ENCODE data around the genes ANKRD34A, NBPF19 and H2BC21.

- RAMPAGE, total RNA = no peak
Observed at GRCh38 chr1:145959519-145960034, 1.8 kb upstream of the LIX1L start.

DNA sequence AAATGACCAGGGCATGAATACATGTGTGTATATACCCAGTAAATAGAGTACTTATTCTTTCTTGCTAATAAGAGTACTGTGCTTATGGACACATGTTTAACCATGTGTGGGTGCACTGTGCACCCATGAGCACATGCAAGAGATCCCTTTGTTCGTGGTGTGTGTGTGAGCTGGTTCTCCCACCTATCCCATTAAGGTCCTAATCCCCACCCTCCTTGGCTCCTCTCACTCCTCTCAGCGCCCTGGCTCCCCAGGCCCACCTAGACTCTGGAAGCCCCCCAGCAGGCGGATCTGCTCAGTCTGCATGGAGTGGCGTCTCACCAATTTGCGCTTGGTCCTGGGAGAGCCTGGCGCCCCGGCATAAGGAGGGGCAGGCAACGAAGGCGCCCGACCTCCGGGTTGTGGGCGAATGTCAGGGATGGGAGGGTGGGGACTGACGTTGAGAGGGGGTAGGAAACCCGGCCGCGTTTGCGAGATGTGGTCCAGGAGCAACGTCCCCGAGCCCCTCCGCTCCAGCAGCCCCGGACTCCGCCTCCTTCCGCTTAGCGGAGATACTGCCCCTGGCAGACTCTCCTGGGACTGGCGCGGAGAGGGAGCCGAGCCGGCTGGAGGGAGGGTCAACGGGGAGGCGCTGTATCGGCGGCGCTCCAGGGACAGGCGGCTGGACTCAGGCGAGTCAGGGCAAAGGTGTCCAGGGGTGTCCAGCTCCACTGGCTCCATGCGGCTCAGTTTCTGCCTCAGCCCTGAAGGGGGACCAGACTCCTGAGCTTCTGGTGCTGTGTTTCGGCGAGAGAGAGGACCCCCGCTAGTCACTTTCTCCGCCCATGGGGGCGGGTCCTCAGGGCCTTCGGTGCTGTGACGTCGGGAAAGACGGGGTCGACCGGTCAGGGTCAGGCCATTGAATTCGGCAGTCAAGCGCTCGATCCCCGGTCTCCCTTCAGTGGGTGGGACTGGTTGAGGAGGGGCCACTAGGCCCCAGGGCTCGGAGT, 2.5 kb upstream of the LIX1L start:
- RAMPAGE, total RNA = no peak

GRCh38 chr1:145963996-145965195, at the start of gene ANKRD34A:
Gene ANKRD34A, minus strand, starts transcription at chr1:145964575.
- RAMPAGE, total RNA = start-site peak on the plus strand at chr1:145964706-145964737, 158 and 176 reads in 2 replicates

- RAMPAGE, total RNA = no peak
Observed at GRCh38 chr1:145993938-145994885, 2.2 kb downstream of the TXNIP start.

- RAMPAGE, total RNA = no peak
Observed at GRCh38 chr1:146039872-146040208, 18.3 kb upstream of the HJV start.

DNA sequence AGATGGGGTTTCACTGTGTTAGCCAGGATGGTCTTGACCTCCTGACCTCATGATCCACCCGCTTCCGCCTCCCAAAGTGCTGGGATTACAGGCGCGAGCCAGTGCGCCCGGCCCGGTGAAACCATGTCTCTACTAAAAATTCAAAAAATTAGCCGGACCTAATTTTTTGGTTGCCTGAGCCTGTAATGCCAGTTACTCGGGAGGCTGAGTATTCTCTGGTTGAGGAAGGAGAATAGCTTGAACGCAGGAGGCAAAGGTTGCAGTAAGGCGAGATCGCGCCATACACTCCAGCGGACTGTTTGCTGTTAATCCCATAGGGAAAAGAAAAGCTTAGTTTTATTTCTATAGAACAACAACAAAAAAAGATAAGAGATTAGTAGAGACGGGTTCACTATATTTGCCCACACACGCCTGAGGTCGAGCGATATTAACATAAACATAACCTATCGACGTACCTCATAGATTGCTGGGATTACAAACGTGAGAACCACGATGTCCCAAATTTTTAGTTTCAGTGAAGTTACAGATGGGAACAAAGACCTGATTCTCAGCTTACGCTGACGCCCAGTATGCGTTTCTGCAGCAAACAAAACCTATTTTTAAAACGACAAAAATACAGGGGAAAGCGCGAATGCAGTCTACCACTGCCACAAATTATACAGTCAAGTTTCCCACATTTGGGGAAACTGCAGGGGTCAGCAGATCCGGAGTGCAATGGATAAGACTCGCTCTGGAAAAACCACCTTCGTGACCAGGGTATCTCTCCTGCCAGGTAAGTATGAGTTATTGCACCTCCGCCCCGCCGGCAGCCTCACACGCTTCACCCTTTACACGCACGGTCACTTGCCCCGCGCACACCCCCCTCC, 30.2 kb upstream of the HJV start:
- RAMPAGE, total RNA = no peak

GRCh38 chr1:147072379-147073502, 99.5 kb downstream of the PRKAB2 start:
- RAMPAGE, total RNA = no peak

DNA sequence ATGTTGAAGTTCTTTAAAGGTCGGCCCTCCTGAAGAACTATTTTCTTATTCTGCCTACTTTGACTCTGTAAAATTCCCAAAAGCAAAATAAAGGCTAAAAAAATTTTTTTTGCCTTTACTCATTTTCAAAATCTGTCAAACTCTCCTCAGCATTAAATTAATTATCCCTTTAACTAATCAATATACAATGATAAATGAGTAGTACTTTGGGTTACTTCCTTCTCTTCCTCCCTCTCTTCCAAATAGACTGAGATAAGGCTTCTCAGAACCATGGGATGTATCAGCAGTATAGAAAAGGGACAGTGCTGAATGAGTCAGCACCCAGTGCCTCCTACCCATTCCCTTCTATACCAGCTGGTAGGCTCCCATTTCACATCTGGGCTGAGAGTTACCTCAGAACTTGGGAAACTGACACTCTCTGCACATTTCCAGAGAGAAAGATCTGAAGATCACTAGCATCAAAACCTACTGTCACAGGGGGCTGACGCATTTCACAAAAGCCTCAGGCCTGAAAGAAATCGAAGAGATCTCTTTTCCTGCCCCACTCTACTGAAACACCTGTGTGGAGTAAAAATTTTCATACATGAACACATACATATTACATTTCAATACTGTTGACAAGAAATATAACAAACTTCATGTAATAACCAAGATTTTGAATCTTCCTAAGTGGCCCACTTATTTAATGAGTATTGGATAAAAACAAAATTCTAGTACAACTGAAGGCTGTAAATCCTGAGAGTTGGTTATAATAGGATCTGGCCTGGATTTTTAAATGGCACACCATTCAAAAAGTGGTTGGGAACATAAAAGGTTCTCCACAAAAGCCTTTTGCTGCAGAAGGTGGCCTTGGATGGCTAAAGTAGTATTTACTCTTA, 15.1 kb downstream of the PRKAB2 start:
- RAMPAGE, total RNA = no peak

GRCh38 chr1:147215688-147216208, 9.4 kb downstream of the FMO5 start:
- RAMPAGE, total RNA = no peak

GRCh38 chr1:147655096-147655487, 15.2 kb downstream of the ACP6 start:
- RAMPAGE, total RNA = no peak

- RAMPAGE, total RNA = no peak
Observed at GRCh38 chr1:148013399-148014093, 85.3 kb downstream of the GPR89B start.

DNA sequence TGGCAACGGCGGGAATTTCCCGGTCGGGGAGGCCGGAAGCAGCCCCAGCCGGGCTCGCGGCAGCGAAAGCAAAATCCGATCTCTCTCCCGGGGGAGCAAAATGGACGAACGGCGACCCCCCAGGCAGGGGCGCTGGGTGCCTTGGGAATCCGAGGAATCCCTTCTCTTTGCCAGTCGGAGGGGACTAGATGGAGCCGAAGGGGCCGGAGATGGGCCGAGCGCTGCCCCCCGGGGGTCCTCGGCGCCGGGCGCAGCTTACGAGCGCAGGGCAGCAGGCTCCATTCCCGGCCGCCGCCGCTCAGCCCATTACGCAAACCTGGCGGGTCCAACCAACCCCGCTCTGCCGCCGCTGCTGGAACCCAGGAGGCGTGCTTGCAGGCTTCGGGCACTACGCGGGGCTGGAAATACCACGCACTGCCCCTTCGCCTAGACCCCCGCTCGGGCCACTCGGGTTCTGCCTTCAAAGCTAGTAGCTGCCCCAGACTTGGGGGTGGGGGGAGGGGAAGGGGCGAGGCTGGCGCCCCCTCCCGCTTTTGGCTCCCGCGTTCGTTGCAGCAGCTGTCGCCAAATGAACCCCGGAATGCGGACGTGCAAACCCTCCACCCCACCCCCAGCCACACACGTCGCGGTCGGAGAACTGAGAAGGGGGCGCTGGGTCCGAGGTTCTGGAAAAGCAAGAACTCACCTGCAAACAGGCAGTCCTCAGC, 24.0 kb downstream of the PPIAL4G start:
- RAMPAGE, total RNA = no peak

- RAMPAGE, total RNA = no peak
Observed at GRCh38 chr1:148951350-148951651, 107.1 kb downstream of the PDE4DIP start.

DNA sequence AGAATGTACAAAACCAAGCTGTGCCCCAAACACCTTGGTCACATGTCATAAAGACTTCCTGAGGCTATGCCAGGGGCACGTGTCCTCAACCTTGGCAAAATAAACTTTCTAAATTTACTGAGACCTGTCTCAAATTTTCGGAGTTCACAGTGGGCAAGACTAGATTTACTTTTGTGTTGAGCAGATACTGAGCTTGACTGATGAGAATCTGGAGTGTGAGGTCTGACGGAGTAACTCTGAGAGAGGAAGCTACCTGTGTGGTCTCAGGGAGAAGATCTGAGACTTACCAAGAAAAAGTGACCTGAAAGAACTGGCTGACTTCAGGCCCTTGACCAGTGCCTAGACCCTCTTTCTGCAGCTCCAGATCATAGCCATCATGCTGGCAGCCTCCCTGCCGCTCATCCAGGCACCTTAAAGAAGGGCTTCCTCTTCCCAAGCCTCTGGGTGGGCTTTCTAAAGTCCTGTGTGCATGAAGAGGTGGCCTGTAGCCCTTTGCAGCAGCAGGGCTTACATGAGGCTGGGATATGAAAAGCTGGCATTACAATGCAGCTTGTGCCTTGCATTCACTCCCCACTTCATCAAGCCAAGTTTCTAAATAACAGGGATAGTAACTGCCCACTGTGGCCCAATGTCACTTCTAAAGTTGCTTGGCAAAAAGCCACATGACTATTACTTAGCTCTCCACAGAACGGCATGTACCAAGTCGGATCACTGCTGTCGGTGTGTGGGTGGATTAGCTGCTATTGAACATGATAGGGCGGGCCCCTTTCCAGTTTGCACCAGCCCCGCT, 125.0 kb upstream of the NBPF9 start:
- RAMPAGE, total RNA = no peak

DNA sequence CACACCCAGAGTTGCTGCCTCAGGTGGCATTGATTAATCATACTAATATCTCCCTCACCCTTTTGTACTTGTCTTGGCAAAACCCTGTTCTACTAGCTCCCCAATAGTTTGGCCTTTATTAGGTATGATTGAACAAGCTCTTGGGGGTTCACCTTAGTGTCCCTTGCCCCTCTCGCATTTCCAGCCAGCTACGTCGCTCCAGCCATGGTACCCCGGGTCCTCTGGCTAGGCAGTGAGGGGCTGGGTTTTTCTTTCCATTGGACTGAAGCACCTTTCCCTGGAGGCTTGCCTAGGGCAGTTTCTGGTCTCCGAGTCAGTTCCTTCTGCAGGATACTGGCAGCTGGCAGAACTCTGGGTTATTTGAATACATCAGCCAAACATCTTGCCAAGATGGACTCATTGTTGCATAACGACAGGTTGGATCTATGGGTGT, 8.1 kb downstream of the NOTCH2NLC start:
- RAMPAGE, total RNA = no peak

DNA sequence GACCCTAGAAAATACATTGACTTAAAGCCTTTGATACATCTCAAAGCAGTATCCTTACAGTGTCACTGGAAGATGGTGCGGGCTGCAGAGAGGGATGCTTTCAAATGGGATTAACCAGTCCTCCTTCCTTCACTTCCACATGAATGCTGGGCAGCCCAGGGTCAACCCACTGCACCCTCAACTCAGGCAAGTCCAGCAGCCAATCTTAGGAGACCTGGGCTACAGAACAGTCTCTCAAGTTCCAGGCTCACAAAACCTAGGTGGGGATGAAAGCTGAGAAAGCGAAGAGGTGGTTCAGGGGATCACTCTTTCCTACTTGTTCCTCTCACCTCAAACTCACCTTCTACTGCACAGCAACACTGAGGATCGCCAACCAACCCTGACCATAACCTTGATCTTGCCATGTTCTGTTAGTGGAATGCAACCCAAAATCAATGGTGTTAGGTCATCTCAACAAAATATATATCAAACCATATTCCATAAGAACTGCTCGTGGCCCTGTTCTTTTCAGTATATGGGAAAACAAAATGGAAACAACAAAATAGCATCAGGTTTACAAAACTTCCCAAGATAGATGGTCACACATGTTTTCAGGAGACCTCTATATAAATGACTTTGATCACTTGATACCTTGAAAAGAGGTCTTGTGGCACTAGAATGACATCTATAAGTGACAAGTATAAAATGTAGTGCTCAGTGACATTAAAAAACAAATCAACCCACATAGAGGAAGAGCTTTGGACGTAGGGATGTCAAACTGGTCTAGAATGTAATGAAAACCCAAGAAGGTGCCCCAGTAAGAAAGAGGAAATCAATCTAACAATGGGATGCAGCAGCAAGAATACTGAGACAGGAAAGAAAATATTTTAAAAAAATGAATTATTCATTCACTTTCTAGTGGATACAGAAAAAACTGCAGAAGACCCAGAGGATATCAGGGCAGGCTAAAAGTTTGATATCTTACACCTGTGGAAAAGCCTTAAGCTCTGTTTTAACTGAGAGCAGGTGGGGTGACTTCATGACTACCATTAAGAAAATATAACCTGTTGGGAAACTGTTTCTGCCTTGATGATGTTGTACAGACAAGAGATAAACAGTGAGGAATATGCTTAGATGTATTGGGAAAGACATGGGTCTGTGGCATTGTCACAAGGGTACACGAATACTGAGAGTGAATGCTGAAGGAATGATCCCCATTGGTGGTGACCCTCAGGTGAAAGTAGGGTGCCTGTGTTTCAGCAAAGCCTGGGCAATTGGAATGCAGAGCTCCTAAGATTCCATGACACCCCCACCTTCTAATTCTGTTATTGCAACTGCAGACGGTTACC, at the start of gene NBPF19:
TSS of gene NBPF19 (plus strand) at position 724 of the 1,328 bp plus-strand sequence.
- RAMPAGE, total RNA = no peak

DNA sequence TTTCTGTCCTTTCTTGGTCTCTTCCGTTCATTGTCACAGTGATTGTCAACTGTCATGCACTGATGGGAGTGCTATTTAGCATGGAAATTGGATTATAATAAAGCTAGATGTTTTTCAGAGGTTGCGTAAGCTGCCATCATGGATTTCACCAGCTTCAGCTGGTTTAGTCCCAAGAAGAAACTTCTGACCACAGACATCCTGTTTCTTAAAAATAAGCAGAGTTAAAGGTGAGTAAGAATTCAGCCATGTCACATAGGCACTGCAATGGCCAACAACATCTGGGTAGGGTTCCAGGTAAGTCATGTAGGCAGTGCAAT, 47.8 kb downstream of the PPIAL4C start:
- RAMPAGE, total RNA = no peak

DNA sequence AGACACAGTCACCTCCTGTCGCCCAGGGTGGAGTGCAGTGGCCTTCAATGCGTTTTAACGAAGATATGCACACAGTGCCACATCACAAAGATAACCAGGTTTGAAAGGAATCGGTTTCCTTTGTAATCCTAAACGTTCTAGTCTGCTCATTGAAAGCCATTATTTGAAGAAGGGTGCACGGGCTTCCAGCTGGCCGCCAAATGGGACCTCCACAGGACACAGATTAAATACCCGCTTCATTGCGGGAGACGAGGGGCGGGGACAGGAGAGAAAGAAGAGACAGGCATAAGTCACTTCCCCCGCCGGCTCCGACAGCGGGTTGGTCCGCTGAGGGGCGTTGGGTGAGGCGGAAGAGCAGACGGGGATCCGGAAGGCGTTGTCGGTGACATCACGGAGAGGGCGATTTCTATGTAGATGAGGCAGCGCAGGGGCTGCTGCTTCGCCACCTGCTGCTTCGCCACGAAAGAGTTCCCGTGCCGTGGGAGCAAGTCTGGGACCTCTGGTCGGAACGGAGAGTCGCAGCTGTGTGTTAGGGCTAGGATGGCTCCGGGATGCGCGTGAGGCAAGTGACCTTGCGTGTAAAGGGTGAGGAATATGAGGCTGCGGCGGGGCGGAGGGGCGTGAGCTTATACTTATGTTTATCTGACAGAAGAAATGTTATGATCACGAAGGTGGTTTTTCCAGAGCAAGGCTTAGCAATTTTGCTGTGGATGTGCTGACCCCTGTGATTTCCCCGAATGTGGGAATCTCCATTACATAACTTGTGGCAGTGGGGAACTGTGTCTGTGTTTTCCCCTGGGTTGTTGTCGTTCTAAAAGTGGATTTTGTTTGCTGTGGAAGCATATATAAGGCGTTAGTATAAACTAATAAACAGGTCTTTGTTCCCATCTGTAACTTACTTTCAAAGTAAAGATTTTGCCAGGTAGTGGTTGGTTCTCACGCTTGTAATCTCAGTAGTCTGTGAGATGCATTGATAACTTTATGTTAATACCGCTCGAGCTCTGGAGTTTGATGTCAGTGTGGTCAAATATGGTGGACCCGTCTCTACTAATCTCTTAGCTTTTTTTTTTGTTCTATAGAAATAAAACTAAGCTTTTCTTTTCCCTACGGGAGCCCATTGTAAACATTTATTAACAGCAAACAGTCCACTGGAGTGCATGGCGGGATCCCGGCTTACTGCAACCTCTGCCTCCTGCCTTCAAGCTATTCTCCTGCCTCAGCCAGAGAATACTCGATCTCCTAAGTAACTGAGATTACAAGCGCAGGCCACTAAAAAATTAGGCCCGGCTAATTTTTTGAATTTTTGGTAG, 52.9 kb downstream of the PPIAL4C start:
- RAMPAGE, total RNA = no peak

DNA sequence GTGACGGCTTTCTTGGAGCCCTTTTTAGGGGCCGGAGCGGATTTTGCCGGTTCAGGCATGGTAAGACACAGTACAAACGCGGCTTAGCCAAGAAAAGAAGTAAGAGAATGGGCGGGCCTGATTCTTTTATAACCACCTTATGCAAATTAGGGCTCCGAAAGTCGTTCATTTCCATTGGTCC, at the start of gene H2BC21:
TSS of gene H2BC21 (minus strand) at position 101 of the 181 bp plus-strand sequence.
- RAMPAGE, total RNA = no peak

DNA sequence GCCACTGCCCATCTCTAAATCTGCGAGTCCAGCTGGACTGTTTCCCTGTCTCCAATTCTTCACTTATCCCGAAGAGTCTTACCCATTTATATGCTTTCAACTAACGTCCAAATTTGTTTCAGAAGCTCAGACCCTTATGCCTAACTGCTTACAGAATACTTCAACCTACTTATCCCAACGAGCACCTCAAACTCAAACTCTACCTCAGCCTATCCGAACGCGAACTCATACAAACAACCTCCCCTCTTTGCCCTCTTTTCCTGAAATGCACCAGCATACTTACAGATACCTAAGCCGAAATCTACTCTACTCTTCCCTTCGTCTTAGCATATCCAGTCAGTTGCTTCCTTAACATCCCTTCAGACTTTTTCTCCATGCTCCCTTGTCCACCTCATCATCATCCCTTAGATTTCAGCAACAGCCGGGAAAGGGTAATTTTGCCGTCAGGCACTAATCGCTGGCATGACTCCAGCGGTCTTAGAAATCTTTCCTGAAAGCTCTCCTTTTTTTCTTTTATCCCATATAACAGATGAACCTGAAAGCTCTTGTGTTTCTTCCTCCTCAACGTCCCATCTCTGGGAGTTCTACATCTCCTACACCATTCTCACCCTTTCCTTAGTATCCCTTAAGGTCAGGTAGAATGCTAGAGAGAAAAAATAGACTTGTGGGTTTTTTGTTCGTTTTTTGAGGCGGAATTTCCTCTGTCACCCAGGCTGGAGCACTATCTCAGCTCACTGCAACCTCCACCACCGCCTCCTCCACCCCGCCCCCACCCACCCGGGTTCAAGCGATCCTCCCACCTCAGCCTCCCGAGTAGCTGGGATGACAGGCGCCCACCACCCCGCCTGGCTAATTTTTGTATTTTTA, 1.2 kb upstream of the H2AC21 start:
- RAMPAGE, total RNA = no peak

Measured in foreskin keratinocyte (primary cell).